Sigmoid colon (tissue), 4 donors: Measurements from ENCODE around the gene DHRSX.

- PRO-cap, result unidirectional peak, plus-strand start at chrX:319192
- RAMPAGE, long total RNA, 4 experiments, result no peak in any of the 4 experiments
Observed at GRCh38 chrX:318980-319607, 498 bp upstream of the GTPBP6 start.

GRCh38 chrX:367661-368124 lies 19.0 kb downstream of the PPP2R3B start:
- PRO-cap, result no peak
- RAMPAGE, long total RNA, 4 experiments, result no peak in any of the 4 experiments

DNA sequence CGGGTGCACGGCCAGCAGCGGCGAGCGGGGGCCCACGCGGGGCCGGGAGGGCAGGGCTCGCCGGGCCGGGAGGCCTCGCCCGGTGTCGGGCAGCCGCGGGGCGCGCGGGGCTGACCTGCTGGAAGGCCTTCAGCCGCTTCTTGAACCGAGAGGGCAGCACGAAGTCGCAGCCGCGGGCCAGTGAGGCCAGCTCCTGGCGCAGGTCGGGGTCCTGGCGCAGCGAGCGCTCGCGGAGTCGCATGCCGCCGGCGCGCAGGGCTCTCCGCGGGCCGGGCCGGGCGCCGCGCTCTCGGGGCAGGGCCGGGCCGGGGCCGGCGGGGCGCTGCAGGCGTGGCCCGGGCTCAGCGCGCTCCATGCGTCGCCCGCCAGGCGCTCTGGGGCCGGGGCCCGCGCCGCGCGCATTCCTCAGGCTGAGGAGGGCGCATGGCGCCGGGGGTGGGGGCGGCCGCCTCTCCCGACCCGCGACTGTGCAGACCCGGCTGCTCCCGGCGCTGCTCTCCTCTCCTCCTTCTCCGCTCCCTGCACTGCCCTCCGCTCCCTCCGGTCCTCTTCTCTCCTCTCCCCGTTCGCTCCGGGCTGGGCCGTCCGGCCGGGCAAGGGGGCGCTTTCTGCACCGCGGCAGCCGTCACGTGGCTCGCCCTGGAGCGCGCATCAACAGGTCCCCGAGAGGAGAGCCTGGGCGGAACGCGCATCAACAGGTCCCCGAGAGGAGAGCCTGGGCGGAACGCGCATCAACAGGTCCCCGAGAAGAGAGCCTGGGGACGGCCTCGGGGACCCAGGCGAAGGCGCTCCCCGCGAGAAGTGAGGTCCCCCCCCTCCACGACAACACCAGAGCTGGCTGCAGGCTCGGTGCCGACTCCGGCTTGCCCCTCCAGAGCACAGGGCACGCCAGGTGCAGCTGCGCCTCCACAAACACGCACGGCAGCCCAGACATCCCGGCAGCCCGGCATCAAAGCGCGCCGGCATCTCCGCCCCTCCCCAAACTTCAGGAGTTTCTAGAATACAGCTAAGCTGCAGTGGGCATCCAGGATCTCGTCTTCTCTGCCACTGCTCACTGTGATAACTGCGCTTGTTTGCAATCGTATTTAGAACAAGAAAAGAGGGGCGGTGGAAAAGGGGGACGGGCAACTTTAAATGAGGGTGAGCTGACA lies 12.9 kb downstream of the PPP2R3B start:
- PRO-cap, result no peak
- RAMPAGE, long total RNA, 4 experiments, result no peak in any of the 4 experiments

DNA sequence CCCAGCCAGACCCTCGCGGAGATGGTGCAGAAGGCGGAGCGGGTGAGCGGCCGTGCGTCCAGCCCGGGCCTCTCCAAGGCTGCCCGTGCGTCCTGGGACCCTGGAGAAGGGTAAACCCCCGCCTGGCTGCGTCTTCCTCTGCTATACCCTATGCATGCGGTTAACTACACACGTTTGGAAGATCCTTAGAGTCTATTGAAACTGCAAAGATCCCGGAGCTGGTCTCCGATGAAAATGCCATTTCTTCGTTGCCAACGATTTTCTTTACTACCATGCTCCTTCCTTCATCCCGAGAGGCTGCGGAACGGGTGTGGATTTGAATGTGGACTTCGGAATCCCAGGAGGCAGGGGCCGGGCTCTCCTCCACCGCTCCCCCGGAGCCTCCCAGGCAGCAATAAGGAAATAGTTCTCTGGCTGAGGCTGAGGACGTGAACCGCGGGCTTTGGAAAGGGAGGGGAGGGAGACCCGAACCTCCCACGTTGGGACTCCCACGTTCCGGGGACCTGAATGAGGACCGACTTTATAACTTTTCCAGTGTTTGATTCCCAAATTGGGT lies 14.3 kb downstream of the SHOX start:
- PRO-cap, result no peak
- RAMPAGE, long total RNA, 4 experiments, result no peak in any of the 4 experiments

GRCh38 chrX:1205553-1206033 lies 6.9 kb downstream of the CRLF2 start:
- PRO-cap, result no peak
- RAMPAGE, long total RNA, 4 experiments, result no peak in any of the 4 experiments

DNA sequence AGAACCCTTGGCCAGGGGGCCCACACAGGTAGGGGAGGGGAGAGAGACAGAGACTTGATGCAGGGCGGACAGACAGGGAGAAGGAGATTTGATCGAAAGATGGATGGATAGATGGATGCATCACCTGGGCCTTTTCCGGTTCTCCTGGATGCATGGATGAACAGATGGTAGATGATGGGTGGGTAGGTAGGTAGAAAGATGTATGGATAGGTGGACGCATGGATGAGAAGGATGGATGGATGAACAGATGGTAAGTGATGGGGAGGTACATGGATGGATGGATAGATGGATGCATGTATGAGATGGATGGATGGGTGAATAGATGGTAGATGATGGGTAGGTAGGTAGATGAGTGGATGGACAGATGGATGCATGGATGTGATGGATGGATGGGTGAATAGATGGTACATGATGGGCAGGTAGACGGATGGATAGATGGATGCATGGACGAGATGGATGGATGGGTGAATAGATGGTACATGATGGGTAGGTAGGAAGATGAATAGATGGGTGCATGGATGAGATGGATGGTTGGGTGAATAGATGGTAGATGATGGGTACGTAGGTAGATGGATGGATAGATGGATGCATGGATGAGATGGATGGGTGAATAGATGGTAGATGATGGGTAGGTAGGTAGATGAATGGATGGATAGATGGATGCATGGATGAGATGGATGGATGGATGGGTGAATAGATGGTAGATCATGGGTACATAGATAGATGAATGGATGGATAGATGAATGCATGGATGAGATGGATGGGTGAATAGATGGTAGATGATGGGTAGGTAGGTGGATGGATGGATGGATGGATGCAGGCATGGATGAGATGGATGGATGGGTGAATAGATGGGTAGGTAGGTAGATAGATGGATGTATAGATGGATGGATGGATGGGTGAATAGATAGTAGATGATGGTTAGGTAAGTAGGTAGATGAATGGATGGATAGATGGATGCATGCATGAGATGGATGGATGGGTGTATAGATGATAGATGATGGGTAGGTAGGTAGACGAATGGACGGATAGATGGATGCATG lies 12.0 kb upstream of the SLC25A6 start:
- PRO-cap, result no peak
- RAMPAGE, long total RNA, 4 experiments, result no peak in any of the 4 experiments

- PRO-cap, result no peak
- RAMPAGE, long total RNA, 4 experiments, result no peak in any of the 4 experiments
Observed at GRCh38 chrX:1405240-1405892, 13.5 kb upstream of the SLC25A6 start.

- PRO-cap, result no peak
- RAMPAGE, long total RNA, 4 experiments, result no peak in any of the 4 experiments
Observed at GRCh38 chrX:1452445-1452739, 317 bp downstream of the ASMTL start.

GRCh38 chrX:1525285-1525527 lies 11.8 kb downstream of the P2RY8 start:
- PRO-cap, result no peak
- RAMPAGE, long total RNA, 4 experiments, result no peak in any of the 4 experiments

- PRO-cap, result no peak
- RAMPAGE, long total RNA, 4 experiments, result no peak in any of the 4 experiments
Observed at GRCh38 chrX:1537422-1537918, 485 bp upstream of the P2RY8 start.

GRCh38 chrX:1604198-1604607 lies 10.7 kb upstream of the ASMT start:
- PRO-cap, result no peak
- RAMPAGE, long total RNA, 4 experiments, result no peak in any of the 4 experiments

- PRO-cap, result no peak
- RAMPAGE, long total RNA, 4 experiments, result no peak in any of the 4 experiments
Observed at GRCh38 chrX:1835109-1835603, 220.3 kb downstream of the ASMT start.

GRCh38 chrX:2194013-2194455 lies 306.7 kb downstream of the DHRSX start:
- PRO-cap, result no peak
- RAMPAGE, long total RNA, 4 experiments, result start-site peak on the minus strand in 1 of 4 experiments, at chrX:2194112-2194149 at its widest, 6 reads per replicate

DNA sequence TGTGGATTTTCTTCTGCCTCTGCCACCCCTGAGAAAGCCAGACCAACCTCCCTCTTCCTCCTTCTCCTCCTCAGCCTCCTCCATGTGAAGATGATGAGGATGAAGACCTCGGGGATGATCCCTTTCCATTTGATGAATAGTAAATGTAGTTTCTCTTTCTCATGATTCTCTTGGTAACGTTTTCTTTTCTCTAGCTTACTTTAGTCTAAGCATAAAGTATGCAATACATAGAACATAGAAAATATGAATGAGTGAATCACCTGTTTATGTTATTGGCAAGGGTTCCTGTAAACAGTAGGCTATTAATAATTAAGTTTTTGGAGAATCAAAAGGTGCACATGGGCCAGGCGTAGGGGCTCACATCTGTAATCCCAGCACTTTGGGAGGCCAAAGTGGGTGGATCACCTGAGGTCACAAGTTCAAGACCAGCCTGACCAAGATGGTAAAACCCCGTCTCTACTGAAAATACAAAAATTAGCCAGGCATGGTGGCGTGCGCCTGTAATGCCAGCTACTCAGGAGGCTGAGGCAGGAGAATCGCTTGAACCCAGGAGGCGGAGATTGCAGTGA lies 144.1 kb downstream of the DHRSX start:
- PRO-cap, result no peak
- RAMPAGE, long total RNA, 4 experiments, result no peak in any of the 4 experiments

DNA sequence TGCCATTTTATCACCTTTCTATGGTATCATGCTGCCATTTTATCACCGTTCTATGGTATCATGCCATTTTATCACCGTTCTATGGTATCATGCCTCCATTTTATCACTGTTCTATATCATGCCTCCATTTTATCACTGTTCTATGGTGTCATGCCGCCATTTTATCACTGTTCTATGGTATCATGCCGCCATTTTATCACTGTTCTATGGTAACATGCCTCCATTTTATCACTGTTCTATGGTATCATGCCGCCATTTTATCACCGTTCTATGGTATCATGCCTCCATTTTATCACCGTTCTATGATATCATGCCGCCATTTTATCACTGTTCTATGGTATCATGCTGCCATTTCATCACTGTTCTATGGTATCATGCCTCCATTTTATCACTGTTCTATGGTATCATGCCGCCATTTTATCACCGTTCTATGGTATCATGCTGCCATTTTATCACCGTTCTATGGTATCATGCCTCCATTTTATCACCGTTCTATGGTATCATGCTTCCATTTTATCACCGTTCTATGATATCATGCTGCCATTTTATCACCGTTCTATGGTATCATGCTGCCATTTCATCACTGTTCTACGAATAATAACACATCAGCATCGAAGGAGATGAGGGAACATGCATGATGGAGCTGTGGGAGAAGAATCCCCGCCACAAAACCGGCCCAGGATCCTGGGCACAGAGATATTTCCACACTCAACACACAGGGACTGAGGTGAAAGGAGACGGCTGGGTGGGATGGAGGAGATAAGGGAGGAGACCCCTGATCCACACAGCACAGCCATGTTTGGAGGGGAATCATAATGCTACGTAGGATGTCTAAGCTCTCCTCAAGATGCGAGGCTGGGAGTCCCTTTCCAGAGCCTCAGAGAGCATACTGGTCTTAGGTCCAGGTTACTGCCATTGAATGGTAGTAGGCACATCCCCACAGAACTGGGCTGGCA lies 137.3 kb downstream of the DHRSX start:
- PRO-cap, result no peak
- RAMPAGE, long total RNA, 4 experiments, result no peak in any of the 4 experiments

GRCh38 chrX:2370672-2371384 lies 129.9 kb downstream of the DHRSX start:
- PRO-cap, result no peak
- RAMPAGE, long total RNA, 4 experiments, result no peak in any of the 4 experiments

- PRO-cap, result no peak
- RAMPAGE, long total RNA, 4 experiments, result no peak in any of the 4 experiments
Observed at GRCh38 chrX:2462689-2463200, 38.0 kb downstream of the DHRSX start.

DNA sequence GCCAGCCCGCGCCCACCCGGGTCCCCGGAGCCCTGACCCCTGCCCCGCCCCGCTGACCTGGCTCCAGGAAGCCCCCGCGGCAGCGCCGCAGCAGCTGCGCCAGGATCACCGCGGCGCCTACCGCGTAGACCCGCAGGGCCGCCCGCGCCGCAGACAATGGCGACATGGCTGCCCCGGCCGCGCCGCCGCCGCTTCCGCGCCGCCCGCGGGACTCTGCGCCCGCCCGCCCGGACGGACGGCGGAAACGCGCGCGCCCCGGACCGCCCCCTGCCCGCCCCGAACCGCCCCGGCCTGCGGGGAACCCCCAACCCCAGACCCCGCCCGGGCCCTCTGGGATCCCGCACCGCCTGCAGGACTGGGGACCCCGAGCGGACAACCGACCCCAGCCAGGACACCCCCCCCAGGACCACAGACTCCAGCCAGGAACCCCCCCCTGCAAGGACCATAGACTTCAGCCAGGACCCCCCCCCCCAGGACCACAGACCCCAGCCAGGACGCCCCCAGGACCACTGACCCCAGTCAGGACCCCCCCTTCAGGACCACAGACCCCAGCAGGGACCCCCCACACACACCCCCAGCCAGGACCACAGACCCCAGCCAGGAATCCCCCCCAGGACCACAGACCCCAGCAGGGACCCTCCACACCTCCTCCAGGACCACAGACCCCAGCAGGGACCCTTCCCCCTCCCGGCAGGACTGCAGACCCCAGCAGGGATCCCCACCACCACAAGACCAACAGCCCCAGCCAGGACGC lies at the start of gene DHRSX:
Gene DHRSX (minus strand): TSS at position 217 of the 754 bp plus-strand sequence.
- PRO-cap, result unidirectional peak, minus-strand start at position 158 of the sequence
- RAMPAGE, long total RNA, 4 experiments, result no peak in any of the 4 experiments

DNA sequence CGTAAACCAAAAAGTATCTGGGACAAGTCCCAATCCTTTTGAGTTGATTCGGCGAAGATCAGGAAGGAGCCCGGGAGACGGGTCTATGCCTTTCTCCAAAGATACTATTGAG lies 81.5 kb upstream of the CD99 start:
- PRO-cap, result no peak
- RAMPAGE, long total RNA, 4 experiments, result no peak in any of the 4 experiments

DNA sequence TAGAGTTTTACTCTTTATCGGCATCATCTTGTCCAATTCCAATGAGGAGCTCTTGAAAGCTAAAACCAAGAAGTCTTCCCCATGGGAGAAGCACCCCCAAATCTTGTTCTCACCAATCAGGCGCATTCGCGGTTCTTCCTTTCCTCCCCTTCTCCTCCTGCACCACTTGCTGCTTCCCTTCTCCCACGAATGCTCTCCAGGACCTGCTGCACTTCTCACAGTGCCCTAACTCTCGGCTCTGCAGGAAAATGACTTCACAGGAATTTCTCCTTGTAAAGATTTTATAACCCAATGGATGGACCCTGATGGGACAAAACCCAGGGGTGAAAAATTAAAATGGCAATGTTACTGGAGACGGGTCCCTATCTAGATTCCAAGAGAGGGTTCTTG lies 39.0 kb downstream of the ARSD start:
- PRO-cap, result no peak
- RAMPAGE, long total RNA, 4 experiments, result no peak in any of the 4 experiments